ENCODE measurements around a stretch of chr17.

DNA sequence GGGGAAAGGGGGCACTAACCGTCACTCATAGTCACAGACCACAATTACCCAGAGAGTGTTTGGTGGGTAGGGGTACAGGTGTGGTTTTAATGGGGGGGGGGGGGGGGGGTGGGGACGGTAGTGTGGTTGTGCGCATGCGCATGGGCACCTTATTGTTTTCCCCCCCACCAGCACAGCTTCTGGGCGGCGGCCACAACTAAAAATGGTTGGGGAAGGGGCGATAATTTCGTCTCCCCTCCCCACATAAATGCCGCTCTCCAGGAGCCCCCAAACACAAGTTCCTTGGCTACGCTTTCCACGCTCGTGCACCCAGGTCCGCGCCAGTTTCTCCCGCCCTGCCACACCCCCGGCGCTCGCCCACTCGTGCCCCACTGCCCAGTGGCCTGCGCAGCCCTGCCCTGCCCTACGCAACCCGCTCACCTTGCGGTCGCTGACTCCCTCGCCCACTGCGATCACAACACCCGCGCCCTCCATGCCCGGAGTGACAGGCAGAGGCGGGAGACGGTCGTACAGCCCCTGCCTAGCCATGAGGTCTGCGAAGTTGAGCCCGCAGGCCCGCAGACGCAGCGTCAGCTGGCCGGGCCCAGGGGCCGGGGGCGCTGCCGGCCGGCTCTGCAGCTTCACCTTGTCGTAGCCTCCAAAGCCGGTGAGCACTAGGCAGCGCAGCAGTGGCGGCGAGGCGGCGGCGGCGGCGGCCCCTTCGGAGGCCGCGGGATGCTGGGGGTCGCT lies 505 bp downstream of the VAT1 start:
- PRO-cap, 4 experiments: no peak in any of the 4 experiments
- RAMPAGE, long total RNA, 2 experiments: no peak in any of the 2 experiments

- PRO-cap, 4 experiments: no peak in any of the 4 experiments
- RAMPAGE, long total RNA, 2 experiments: no peak in any of the 2 experiments
These were observed 711 bp downstream of the BRCA1 start for GRCh38 chr17:43124486-43124819.

DNA sequence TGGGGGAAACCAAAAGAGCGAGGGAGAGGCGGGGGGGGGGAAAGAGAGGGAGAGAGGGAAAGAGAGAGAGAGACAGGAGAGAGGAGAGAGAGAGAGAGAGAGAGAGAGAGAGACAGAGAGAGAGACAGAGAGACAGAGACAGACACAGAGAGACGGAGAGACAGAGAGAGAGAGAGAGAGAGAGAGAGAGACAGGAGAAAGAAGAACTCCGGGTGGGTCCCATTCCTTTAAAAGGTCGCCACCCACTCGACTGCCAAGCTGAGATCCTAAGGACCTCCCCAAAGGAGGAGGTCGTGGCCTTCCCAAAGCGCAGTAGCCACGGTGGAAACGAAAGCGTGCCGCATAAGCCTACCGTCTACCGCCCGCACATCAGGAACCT lies 11.0 kb upstream of the CCDC200 start:
- PRO-cap, 4 experiments: no peak in any of the 4 experiments
- RAMPAGE, long total RNA, 2 experiments: no peak in any of the 2 experiments

- PRO-cap, 4 experiments: no peak in any of the 4 experiments
- RAMPAGE, long total RNA, 2 experiments: no peak in any of the 2 experiments
These were observed 62.2 kb upstream of the CCDC200 start for GRCh38 chr17:43290681-43290946.

GRCh38 chr17:43314721-43315763 lies 83.8 kb upstream of the ARL4D start:
- PRO-cap, 4 experiments: peak in 4 of 4 experiments; most common plus-strand start chr17:43315154 (in 2); most common minus-strand start chr17:43315660 (in 4)
- RAMPAGE, long total RNA, 2 experiments: no peak in any of the 2 experiments

- PRO-cap, 4 experiments: peak in 1 of 4 experiments; most common plus-strand start chr17:43385266 (in 1); most common minus-strand start chr17:43385188 (in 1)
- RAMPAGE, long total RNA, 2 experiments: no peak in any of the 2 experiments
These were observed 13.7 kb upstream of the ARL4D start for GRCh38 chr17:43385069-43385520.

- PRO-cap, 4 experiments: no peak in any of the 4 experiments
- RAMPAGE, long total RNA, 2 experiments: no peak in any of the 2 experiments
These were observed 20.2 kb downstream of the ARL4D start for GRCh38 chr17:43418727-43419655.

DNA sequence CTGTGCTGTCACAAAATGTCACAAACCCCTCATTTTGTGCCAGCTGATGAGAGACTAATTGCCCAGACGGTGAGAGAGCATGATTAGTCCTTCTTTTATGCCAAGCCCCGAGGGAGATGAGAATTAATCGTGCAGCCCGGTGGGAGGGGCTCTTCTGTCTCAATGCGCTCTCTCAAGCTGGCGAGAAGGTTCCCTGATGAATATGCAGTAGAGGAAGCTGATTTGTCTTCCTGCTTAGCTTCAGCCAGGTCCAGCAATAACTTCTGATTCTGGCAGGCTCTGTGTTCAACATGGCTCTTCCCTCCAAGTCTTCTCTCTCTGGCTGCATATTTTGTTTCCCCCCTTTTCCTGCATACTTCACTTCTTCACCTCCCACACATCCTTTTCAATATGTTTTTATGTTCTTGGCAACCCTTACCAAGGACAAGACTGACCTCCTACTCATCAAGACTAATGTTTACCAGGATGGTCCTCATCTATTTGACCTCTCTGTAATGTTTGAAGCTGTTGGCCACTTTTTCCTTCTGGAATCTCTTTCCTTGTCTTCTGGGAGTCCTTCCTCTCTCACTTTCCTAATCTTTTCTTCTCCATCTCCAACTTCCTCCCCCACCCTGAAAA lies 33.0 kb downstream of the ARL4D start:
- PRO-cap, 4 experiments: peak in 2 of 4 experiments; most common minus-strand start position 315 of the sequence (in 2)
- RAMPAGE, long total RNA, 2 experiments: no peak in any of the 2 experiments

GRCh38 chr17:43475696-43476116 lies 8.1 kb upstream of the DHX8 start:
- PRO-cap, 4 experiments: peak in 4 of 4 experiments; most common plus-strand start chr17:43475968 (in 2); most common minus-strand start chr17:43475699 (in 1)
- RAMPAGE, long total RNA, 2 experiments: no peak in any of the 2 experiments

DNA sequence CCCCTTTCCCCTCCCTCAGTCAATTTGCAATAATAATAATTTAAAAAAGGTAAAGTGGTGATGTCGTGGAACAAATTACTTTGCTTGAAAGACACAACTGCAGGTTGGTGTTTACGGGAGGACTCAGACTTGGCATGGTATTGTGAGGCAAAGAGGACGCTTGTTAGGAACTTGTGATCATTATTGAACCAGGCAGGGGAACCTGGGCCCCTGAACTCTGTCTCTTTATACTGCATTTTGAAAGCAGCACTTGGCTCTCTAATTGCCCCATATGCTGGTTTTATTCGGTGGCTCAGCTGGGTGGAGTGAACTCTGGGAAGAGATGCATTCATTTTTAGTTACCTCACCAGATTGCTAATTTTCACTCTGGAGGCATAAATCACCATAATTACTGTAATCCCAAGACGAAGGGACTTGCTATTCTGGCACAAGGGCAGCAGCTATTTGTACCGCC lies 5.9 kb upstream of the DHX8 start:
- PRO-cap, 4 experiments: peak in 3 of 4 experiments; most common plus-strand start position 126 of the sequence (in 1); most common minus-strand start position 125 of the sequence (in 3)
- RAMPAGE, long total RNA, 2 experiments: no peak in any of the 2 experiments

DNA sequence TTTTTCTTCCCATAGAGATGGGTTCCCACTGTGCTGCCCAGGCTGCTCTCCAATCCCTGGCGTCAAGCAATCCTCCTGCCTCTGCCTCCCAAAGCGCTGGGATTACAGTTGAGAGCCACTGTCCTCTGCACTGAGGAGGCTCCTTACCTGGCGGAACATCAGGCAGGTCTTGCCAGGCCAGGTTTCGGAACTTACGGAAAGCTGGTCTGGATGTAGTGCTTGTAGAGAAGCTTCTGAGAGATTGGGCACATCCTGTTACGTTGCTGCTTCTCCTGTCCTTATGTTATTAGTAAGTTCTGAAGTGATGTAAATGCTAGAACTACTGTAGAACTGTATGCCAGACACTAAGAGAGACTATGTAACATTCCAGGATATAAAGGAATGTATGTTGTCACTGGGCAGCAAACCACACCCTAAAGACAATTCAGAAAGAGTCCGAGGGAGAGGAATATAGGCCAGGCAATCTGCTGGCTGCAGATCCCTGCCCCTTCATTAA lies 21.1 kb downstream of the ETV4 start:
- PRO-cap, 4 experiments: no peak in any of the 4 experiments
- RAMPAGE, long total RNA, 2 experiments: no peak in any of the 2 experiments

- PRO-cap, 4 experiments: no peak in any of the 4 experiments
- RAMPAGE, long total RNA, 2 experiments: no peak in any of the 2 experiments
These were observed 5.1 kb downstream of the MEOX1 start for GRCh38 chr17:43656526-43657034.

GRCh38 chr17:44000124-44000610 lies 4.3 kb upstream of the NAGS start:
- PRO-cap, 4 experiments: peak in 4 of 4 experiments; most common plus-strand start chr17:44000396 (in 3); most common minus-strand start chr17:44000256 (in 1)
- RAMPAGE, long total RNA, 2 experiments: no peak in any of the 2 experiments

GRCh38 chr17:44065514-44065907 lies 960 bp downstream of the LSM12 start:
- PRO-cap, 4 experiments: no peak in any of the 4 experiments
- RAMPAGE, long total RNA, 2 experiments: no peak in any of the 2 experiments

DNA sequence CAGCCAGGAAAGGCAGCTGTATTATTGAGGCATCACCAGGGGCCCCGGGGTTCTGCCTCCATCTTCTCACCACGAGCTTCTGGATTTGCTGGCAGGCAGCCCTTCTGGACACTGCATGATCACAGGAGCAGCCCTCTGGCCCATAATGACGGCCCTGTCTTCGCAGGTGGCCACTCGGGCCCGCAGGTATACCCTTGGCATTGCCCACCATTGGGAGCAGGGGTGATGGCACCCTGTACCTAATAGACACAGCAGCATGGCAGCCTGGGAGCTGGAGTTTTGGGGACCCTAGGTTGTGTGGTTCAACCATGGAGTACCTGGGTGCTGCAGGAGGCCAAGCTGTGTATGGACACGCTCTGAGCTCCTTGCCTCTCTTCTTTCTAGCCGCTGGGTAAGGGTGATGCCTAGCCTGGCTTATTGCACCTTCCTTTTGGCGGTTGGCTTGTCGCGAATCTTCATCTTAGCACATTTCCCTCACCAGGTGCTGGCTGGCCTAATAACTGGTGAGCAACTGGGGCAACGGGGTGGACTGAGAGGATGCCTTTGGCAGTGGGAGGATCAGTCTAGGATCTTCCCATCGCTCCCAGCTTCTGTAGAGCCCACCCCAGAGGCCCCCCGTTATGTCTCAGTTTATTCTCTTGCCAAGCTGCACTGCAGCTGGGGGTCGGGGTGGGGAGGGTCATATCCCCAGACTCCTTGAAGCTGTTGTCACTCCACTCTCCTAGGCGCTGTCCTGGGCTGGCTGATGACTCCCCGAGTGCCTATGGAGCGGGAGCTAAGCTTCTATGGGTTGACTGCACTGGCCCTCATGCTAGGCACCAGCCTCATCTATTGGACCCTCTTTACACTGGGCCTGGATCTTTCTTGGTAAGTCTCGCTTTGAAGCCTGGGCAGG lies 4.3 kb downstream of the G6PC3 start:
- PRO-cap, 4 experiments: no peak in any of the 4 experiments
- RAMPAGE, long total RNA, 2 experiments: no peak in any of the 2 experiments

GRCh38 chr17:44079852-44080708 lies 9.5 kb downstream of the G6PC3 start:
- PRO-cap, 4 experiments: no peak in any of the 4 experiments
- RAMPAGE, long total RNA, 2 experiments: no peak in any of the 2 experiments

GRCh38 chr17:44083221-44084029 lies 12.9 kb downstream of the G6PC3 start:
- PRO-cap, 4 experiments: peak in 2 of 4 experiments; most common plus-strand start chr17:44083751 (in 2); most common minus-strand start chr17:44083750 (in 1)
- RAMPAGE, long total RNA, 2 experiments: no peak in any of the 2 experiments

DNA sequence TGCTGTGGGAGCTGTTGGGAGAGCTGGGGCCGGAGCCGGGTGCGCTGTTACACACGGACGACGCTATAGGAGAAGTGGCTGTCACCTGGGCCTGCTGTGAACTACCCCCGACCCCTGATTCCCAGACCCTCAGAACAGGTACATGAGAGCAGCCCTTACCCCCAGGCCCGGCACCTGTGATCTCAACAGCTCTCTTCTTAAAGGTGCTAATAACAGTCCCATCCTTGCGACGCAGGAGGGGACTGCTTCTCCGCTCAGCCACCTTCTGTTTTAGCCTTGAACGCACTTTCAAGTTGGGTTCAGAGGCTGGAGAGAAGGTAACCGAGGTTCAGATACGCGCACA lies 21.7 kb downstream of the G6PC3 start:
- PRO-cap, 4 experiments: no peak in any of the 4 experiments
- RAMPAGE, long total RNA, 2 experiments: no peak in any of the 2 experiments

DNA sequence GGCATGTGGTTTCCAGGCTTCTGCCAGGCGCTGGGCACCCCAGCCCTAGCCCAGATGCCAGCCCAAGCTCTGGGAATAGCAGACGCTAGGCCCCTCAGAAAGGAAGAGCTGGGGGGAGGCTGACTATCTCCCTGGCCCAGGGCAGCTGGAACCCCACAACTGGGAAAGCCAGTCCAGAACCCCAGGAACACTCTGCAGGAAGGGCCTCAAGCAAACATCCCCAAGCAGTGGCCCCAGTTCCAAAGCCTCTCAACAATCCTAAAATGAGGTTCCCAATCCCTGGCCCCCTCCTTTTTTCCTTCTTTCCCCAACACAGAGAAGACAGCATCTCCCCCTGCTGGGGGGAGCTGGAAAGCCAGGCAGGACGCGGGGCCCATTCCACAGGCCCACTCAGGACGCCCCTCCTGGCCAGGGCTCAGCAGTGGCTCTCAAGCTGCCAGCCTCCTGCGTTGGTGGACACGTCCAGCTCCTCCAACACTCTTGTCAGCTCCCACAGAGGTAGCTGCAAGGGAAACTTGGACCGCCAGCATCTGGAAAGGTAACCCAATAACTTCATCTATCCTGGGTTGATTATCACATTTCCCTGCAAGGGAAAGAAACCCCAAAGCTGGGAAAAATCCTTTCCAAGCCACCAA lies 7.9 kb downstream of the HDAC5 start:
- PRO-cap, 4 experiments: no peak in any of the 4 experiments
- RAMPAGE, long total RNA, 2 experiments: no peak in any of the 2 experiments

DNA sequence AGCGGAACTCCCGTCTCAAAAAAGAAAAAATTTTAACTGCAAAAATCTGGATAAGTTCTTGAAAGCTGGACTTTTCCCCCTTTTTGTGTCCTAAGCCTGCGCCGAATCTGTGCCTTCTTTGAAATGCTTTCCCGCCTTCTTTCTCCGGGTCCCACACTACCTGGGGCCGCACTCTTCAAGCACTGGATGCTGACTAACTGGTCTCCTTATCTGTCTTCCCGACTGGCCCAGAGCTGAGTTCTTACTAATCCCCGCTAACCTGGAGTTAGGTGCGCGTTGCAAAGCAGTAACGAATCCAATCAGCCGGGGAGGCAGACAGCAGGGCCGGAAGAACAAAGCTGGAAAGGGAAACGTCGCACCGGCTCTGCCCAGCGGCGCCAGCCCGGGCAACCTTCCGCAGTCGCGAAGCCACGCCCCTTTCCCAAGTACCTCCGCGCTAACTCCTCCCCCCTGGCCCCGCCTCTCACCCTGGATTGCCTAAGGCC lies 424 bp upstream of the TMUB2 start:
- PRO-cap, 4 experiments: peak in 4 of 4 experiments; most common minus-strand start position 366 of the sequence (in 4)
- RAMPAGE, long total RNA, 2 experiments: start-site peak on the minus strand in 2 of 2 experiments, centred at positions 387 to 400 of the sequence, 20 to 34 reads per replicate